Epithelial cell of proximal tubule (primary cell): ENCODE measurements around a stretch of chr11.

- RAMPAGE, long total RNA: no peak
- RRBS: no CpG with 5 or more reads among the region's 4 CpGs
Observed at GRCh38 chr11:72352610-72353274, 81.6 kb downstream of the CLPB start.

DNA sequence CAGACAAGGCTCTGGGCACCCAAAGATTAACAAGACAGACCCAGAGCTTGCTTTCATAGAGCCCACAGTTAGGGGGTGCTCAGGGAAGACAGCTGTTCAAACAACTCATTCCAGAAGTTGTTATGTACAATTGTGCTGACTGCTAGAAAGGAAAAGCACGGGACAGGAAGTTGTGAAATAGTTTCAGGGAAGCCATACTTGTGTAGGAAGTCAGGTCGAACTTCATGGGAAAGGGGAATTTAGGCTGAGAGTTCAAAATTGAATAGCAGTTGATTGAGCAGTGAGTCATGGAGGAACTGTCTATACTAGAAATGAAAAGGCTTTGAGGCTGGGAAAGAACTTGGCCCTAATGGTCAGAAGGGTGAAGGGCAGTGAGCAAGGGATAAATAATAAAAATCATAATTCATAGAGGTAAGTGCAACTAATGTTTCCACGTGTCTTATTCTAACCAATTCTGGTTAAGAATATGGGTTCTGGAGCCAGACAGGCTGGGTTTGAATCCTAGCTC lies 49.5 kb upstream of the CLPB start:
- RAMPAGE, long total RNA: no peak
- RRBS: no CpG with 5 or more reads among the region's 3 CpGs

DNA sequence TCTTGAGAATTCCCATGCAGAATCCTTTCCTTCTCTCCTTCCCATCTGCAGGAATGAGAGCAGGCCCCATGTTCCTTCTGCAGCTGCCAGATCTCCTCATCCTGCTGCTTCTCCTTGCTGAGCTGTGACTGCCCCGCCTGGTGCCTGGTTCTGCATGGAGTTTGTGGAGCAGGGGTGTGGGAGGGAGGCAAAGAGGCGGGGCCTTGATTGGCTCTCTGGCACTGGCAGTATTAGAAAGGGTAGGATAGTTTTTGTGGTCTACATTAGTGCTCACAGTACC lies 91.1 kb upstream of the CLPB start:
- RAMPAGE, long total RNA: no peak
- RRBS: no CpG with 5 or more reads among the region's 2 CpGs

- RAMPAGE, long total RNA: no peak
- RRBS: 75% methylated on average over 3 of the region's 14 CpGs
Observed at GRCh38 chr11:72614902-72615309, 59.3 kb downstream of the PDE2A start.

- RAMPAGE, long total RNA: no peak
- RRBS: no CpG with 5 or more reads among the region's 5 CpGs
Observed at GRCh38 chr11:72718966-72719531, 33.2 kb downstream of the ARAP1 start.

DNA sequence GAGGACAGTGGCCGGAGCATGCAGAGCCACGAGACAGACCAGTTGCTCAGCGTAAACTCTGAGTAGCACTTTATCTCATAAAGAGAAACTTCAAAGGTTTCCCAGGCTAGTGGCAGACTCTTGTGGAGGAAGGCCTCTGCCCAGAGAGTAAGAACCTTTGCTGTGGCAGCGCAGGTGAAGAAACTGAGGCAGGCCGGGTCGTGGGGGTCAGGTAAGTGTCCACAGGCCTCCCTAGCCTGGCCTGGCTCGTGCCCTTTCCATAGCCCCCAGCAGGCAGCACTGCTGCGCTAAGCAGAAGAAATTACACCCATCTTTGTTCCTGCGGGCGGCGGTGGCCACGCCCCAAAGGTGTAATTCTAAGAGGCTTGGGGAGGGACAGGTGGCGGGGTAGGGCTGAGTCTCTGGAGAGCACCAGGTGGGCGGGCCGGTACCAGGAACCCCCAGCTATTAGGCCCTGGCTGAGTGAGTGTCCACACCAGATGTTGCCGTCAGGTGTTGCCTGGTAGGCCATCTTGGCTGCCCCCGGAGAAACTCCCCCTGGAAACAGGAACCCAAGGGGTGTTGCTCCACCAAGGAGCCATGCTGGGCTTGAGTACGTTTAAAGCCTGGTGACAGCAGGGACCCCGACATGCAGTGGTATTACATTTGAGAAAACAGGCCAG lies 12.2 kb upstream of the ARAP1 start:
- RAMPAGE, long total RNA: no peak
- RRBS: 84% methylated on average over 2 of the region's 19 CpGs

- RAMPAGE, long total RNA: no peak
- RRBS: 6% methylated on average over 13 of the region's 31 CpGs
Observed at GRCh38 chr11:72780913-72781430, 12.9 kb downstream of the STARD10 start.

- RAMPAGE, long total RNA: no peak
- RRBS: no CpG with 5 or more reads among the region's 5 CpGs
Observed at GRCh38 chr11:72786276-72786763, 7.5 kb downstream of the STARD10 start.

DNA sequence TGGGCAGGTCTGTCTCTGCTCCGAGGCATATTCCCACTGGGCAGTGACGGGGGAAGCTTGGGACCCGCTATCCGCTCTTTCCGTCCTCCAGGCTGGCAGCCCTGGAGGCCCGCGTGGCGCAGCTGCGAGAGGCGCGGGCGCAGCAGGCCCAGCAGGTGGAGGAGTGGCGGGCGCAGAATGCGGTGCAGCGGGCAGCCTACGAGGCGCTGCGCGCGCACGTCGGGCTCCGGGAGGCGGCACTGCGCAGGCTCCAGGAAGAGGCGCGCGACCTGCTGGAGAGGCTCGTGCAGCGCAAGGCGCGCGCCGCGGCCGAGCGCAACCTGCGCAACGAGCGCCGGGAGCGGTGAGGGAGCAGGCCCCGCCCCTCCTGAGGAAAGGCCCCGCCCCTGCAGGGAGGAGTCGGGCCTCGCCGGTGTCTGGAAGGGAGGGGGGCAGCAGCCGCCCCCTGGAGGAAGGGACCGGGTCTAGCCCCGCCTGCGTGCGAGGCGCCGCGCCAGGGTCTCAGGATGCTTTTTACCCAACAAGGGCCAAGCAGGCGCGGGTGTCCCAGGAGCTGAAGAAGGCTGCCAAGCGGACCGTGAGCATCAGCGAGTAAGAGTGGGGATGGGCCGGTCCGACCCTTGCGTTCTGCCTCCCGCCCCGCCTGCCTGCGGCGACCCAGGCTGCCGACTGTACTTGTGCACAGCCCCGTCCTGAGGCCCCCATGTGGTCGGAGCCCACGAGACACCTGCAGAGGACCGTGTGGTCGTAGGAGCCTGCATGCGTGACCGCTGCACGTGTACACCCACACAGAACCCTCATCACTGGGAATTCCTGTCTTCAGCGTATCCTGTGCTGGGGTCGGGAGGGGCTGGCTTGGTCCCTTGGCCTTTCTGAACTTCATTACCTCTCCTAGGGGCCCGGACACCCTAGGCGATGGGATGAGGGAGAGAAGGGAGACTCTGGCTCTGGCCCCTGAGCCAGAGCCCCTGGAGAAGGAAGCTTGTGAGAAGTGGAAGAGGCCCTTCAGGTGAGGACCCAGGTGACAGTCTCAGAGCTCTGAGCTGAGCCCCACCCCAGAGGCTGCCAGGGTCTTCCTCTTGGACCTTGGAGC lies 8.1 kb downstream of the ATG16L2 start:
- RAMPAGE, long total RNA: no peak
- RRBS: 2% methylated on average over 21 of the region's 81 CpGs

DNA sequence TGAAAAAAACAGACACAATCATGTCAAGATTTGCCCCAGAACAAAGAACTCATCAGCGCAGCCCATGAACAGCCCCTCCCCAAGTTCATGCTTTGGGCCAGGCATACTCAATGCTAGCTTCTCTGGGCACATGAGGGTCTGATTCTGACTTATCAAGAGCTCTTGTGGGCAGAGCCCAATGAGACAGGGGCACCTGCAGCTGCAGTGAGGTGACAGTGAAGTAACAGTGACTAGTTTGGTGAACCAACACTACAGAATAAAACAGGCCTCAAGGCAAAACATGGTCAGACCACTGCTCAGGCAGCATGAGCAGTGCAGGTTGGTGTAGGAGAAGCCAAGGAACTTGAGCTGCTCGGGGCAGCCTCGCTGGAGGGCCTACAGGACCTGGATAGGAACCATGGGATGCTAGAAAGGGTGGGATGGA lies 10.3 kb upstream of the FCHSD2 start:
- RAMPAGE, long total RNA: no peak
- RRBS: no CpG with 5 or more reads among the region's 3 CpGs

DNA sequence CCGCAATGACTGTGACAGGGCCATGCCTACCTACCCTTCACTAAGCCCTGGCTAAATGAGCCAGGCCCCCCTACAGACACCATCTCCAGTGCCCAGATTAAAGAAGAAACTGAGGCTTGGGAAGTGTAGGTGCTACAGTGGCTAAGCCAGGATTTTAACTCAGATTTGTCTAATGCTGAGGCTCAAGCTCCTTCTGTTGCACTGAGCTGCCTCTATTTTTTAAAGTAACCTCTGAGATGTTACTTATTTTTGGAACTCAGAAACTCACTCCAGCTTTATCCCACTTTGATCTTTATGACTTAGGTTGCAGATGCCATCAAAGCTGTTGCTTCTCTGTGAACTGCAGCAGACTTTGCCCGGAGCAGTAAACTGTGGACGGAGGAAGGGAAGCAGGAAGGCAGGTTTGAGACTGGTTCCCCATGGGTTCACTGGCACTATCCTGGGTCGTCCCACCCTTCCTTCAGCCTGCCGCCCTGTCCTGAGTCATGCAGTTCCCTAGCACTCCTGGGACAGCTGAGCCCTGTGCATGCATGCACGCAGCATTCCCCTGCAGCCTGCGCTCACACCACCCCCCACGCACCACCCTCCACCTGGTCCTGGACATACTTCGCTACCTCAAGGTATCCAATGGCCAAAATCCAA lies 23.6 kb upstream of the P2RY2 start:
- RAMPAGE, long total RNA: no peak
- RRBS: no CpG with 5 or more reads among the region's 9 CpGs

GRCh38 chr11:73201074-73202140 lies 16.7 kb upstream of the P2RY2 start:
- RAMPAGE, long total RNA: no peak
- RRBS: no CpG with 5 or more reads among the region's 11 CpGs

DNA sequence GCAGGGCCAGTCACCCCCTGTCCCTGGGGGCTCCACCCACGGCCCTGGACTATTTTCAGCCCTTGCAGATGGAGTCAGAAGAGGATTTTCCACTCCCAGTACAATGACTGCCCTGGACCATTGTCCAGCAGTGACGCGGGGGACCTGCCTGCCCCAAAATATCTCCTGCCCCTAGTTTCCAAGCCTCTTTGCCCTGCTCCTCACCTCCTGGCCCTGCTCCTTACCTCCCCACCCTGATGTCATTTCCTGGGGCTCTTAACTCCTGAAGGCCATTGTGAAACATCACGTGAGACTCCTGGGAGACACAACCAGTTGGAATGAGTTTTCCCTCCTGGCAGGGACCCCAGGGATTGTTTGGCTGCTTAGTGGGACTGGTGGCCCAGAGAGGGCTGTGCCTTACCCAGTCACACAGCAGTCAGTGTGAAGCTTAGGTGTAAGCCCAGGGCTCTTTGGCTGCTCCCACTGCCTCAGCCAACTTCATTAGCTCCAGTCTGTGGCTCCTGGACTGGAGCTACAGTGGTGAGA lies 22.2 kb downstream of the P2RY2 start:
- RAMPAGE, long total RNA: no peak
- RRBS: no CpG with 5 or more reads among the region's 4 CpGs

- RAMPAGE, long total RNA: no peak
- RRBS: 1% methylated on average over 26 of the region's 41 CpGs
Observed at GRCh38 chr11:73309132-73309532, 1.1 kb downstream of the ARHGEF17 start.

- RAMPAGE, long total RNA: no peak
- RRBS: no CpG with 5 or more reads among the region's 36 CpGs
Observed at GRCh38 chr11:73310189-73311255, 2.4 kb downstream of the ARHGEF17 start.

DNA sequence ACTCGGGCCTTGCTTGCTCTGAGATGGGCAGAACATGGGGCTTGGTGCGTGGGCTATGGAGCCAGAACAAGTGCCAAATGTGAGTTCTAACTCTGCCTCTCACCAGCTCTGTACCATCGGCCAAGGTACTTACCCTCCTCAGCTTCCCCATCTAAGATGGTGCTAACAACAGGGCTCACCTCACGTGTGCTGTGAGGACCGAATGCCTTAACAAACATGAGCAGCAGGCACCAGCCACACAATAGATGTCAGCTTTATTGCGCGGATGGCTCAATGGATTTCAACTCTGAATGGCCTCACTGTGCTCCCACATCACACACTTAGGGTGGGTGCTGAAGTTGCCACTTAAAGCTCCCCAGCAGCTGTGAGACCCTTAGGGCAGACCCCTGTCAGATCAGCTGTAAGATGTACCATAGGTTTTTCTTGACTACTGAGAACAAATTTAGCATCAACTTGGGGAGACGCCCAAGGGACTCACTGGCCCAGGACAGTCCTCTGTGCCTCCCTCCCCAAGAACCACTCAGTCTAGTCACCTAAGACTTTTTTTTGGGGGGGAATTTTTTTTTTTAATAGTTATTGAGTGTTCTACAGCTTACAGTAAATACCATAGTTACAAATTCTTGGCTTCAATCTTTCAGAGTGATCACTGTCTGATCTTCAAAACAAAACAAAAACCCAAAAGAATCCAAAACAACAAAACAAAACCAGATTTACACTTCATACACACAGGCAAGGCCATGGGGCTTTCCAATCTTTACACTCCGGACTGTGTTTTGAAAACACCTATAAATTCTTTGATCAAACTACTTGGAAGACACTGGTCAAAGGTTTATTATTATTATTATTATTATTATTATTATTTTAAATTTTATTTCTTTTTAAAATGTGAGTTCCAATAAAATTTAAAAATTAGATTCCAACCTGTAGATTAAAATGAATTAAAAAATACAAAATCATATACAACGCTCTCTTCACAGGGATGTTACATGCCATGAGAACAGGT lies 24.4 kb downstream of the RELT start:
- RAMPAGE, long total RNA: no peak
- RRBS: no CpG with 5 or more reads among the region's 10 CpGs

GRCh38 chr11:73405872-73406976 lies 30.0 kb downstream of the RELT start:
- RAMPAGE, long total RNA: no peak
- RRBS: no CpG with 5 or more reads among the region's 10 CpGs

- RAMPAGE, long total RNA: no peak
- RRBS: no CpG with 5 or more reads among the region's 18 CpGs
Observed at GRCh38 chr11:73598428-73598933, 569 bp upstream of the FAM168A start.

GRCh38 chr11:73647375-73648067 lies 1.1 kb downstream of the PLEKHB1 start:
- RAMPAGE, long total RNA: no peak
- RRBS: no CpG with 5 or more reads among the region's 23 CpGs

DNA sequence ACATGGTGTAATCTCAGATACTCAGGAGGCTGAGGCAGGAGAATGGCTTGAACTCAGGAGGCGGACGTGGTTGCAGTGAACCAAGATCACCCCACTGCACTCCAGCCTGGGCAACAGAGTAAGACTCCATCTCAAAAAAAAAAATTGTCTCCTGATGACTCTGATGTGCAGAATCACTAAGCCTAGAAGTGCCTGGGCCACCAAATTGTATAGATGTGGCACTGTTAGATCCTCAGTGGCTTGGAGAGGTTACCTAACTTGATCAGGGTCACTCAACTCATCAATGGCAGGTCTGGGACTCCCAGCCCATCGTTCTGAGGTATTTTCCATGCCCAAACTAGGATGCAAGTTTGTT lies 10.6 kb downstream of the PLEKHB1 start:
- RAMPAGE, long total RNA: no peak
- RRBS: no CpG with 5 or more reads among the region's 3 CpGs